ENCODE data around the genes ANO4 and DRAM1.

GRCh38 chr12:98573926-98574223, 19.6 kb upstream of the SLC25A3 start:
- RRBS, result no CpG with 5 or more reads among the region's 3 CpGs

- RRBS, result no CpG with 5 or more reads among the region's 4 CpGs
These were observed 14.6 kb upstream of the SLC25A3 start for GRCh38 chr12:98578801-98579379.

DNA sequence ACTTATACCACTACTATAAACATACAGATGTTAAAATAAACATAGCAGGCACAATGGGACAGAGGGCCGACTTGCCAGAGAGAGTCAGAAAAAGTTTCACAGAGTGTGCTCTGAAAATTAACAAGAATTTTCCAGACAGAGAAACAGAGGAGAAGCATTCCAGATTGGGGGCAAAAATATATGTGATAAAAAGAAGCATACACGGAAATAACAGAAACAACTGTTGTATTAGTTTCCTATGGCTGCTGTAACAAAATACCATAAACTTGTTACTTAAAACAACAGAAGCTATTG, 49.0 kb upstream of the GARIN6 start:
- RRBS, result no CpG with 5 or more reads among the region's 2 CpGs

- RRBS, result no CpG with 5 or more reads among the region's 5 CpGs
These were observed 1.1 kb downstream of the SCYL2 start for GRCh38 chr12:100268053-100268554.

DNA sequence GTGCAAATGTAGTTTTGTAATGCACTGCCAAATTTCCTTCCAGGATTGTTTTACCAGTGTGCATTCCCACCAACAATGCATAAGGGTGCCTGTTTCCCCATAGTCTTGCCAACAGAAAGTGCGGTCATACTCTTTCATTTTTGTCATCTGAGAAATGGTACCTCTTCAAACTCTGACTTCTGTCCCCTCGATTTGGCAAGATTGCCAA, 28.7 kb upstream of the NR1H4 start:
- RRBS, result no CpG with 5 or more reads among the region's 2 CpGs

DNA sequence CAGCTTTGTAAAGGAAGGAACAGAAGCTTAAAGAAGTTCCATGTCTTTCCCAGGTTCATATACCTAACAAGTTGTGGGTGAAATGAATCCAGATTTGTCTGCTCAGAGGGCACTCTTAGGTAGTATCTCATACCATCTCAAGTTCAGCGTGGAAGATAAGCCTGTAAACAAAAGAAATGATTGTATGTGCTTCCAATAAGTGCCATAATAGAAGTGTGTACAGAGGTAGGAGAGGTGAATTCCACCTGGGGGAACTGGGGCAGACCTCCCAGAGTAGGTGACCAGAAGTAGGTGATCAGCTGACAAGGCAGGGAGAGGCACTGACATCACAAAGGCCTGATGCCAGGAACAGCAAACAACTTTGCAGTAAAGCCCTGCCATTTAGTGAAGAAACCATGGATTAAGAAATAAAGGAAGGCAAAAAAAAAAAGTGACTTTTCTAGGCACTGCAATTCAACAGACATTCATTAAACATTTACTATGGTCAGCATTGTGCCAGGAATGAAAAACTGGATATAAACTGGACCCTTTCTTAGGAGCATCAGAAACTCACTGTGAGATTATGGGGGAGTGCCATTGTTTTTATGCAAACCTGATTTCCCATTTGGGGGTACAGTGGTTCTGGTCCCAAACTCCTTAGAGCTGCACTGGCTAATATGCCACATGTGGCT, 31.2 kb downstream of the NR1H4 start:
- RRBS, result no CpG with 5 or more reads among the region's 1 CpG

DNA sequence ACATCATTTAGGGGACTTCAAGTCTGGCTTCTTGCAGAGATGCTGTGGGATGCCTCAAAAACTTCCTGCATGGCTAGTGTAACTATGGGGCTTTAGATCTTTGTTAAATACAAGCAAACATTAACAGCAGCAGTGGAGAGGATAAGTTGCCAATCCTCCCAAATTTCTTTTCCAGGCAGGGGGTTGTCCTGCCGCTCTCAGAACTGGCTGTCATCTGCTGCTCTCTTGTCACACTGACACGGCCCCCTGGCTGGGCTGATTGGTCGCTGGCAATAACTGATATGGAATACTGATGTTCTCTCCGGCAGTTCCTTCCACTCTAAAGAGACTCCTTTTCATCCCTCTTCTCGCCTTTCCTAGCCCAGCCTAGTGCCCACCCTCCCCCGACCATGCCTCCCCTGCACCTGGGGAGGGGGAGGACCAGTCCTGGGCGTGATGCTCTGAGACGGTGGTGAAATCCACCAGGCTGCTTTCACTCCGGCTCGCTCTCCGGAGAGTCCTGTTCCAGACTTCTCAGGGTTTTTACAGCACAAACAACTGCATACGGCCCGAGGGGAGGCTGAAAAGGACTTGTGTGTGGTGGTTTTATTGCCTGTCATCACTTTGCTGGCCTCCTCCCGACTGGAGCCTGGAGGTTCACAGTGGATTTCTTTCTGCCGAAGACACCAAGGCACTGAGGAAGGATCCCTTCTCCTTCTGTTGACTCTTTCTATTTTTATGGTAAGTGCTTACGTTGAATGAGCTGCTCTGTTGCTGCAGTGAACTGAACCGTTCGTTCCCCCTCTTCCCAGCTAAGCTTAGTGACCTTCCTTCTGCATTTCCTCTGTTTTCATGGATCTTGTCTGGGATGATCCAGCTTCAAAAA, at the start of gene ANO4:
Gene ANO4 (plus strand): TSS at position 469 of the 865 bp plus-strand sequence.
- RRBS, result no CpG with 5 or more reads among the region's 18 CpGs

DNA sequence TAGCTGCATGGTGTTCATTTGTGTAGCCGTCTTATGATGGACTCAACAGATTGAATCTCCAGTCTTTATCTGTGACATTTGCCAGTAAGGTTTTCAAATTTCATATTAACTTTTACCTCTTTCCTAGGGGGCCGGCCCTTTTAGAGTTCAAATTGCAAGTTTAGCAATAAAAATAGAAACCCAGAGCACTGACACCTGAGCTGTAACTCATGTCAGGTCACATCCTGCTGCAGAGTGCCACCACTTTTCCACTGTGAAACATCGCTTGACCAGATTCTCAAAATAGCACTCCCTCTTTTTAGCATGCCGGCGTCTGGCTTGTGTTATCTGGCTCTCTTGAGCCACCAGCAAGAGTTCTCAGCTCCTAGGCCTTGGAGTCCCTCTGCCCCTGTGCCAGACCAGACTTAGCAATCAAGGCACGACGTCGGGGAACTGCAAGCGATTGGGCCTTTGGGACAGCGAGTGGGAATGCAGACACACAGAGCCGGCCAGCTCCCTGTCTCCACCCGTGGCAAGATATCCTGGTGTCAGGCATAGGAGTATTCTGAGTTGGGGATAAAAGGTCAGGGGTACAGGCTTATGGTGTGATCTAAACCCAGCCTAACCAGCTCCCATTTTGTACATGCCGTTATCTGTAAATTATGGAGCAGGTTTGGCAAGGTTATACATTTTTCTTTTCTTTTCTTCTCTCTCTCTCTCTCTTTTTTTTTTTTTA, 52.5 kb downstream of the SPIC start:
- RRBS, result no CpG with 5 or more reads among the region's 13 CpGs

DNA sequence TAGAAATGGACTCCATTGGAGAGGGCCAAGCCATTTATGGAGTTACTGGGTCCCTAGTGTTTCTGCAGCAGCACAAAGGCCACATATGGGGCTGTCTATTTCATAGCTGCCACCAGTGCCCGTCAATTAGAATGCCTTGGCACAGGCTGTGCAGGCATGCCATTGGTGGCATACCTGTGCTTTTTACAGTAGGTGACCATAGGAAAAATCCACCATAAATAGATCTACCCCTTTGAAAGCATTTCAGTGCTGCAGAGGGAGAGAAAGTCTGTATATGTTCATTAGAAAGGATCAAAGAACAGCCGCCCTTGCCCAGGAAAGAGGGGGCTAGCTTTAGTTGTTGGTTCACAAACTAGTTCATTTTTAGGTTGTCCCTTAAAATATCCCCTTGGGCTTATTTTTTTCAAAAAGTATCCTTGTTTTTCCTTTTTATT, 13.2 kb downstream of the MYBPC1 start:
- RRBS, result no CpG with 5 or more reads among the region's 2 CpGs

DNA sequence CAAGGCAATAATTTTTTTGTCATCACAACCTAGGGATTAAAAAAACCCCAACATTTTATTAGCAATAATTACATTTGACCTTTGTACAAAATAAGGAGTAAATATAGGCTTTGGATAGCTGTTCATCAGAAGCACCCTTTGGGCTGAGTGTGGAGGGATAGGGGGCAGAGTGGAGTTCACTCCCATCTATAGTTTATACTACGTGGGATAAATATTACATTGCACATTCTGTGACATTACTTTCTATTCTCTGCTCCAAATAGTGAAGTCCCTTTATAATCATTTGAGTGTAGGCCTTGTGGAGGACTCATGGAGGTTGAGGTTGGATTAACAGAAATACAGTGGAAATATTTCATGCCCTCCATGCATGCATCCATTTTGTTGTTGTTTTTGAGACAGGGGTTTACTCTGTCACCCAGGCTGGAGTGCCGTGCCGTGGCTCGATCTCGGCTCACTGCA, 1.3 kb downstream of the CHPT1 start:
- RRBS, result no CpG with 5 or more reads among the region's 5 CpGs

GRCh38 chr12:101713140-101713808, 15.8 kb downstream of the CHPT1 start:
- RRBS, result no CpG with 5 or more reads among the region's 5 CpGs

DNA sequence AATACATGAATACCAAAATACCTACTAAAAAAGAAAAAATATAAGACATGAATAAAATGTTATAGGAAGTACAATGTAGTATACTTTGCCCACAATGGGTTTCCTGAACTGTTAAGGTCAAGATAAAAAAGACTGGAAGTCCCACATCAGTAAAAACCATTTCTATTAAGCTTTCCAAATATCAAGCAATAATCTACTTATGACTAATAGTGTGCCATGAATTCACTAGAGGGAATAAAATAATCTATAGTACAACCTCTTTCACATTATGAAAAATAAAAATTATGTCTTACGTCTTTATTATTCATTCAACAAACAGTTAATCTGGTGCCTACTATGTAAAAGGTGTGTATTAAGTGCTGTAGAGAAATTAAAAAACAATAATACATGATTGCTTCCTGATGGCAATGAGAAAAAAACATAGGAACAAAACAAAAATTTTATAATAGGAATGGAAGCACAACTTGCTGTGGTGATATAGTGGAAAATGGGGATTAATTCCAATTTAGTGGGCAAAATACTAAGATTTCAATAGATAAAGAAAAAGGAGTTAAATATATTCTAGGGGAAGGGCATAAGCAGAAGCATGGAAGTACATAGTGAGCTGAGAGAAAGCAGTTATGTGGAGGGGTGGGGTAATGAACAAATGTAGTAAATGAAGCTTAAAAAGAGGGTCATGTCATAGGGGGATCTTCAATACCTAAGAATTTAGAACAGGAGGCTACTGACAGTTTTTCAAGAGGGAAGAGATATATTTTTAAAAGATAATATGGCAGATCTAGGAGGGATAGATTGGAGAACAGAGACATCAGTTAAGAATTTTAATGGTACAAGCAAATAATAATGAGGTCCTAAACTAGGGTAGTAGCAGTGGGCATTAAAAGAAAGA, 9.7 kb downstream of the SYCP3 start:
- RRBS, result no CpG with 5 or more reads among the region's 1 CpG

GRCh38 chr12:101877081-101877829, at the start of gene DRAM1:
DRAM1 (plus strand) TSS chr12:101877580.
- RRBS, result 3% methylated on average over 39 of the region's 92 CpGs

DNA sequence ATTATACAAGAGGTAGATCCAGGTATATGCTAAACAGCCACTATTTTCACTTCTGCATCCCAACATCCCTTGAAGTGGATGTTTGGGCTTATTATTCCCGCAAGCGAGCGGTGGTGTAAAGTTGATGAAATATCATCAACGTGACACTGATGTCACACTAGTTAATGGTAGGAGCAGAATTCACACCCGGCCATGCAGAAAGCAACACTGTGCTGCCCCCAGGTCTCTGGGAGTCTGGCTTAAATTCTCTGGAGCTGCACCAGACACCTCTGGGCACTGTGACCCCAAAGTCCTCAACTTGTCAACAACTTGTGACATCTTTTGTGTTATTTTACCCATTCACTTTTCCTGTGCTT, 858 bp downstream of the DRAM1 start:
- RRBS, result no CpG with 5 or more reads among the region's 5 CpGs

GRCh38 chr12:102063064-102063589, 1.3 kb upstream of the WASHC3 start:
- RRBS, result no CpG with 5 or more reads among the region's 8 CpGs

DNA sequence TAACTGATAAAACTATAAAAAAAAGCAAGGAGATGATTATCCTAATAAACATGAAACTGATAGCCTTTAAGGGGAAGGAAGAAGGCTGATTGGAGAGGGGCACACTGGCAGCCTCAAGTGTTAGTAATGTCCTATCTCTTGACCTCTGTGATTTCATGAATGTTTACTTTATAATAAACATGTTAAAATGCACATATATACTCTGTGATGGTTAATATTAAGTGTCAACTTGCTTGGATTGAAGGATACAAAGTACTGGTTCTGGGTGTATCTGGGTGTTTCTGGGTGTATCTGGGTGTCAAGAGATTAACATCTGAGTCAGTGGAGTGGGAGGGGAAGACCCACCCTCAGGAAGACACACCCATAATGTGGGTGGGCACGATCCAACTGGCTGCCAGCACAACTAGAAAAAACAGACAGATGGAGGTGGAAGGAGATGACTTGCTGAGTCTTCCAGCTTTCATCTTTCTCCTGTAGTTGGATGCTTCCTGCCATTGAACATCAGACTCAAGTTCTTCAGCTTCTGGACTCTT, 12.0 kb downstream of the NUP37 start:
- RRBS, result no CpG with 5 or more reads among the region's 1 CpG

DNA sequence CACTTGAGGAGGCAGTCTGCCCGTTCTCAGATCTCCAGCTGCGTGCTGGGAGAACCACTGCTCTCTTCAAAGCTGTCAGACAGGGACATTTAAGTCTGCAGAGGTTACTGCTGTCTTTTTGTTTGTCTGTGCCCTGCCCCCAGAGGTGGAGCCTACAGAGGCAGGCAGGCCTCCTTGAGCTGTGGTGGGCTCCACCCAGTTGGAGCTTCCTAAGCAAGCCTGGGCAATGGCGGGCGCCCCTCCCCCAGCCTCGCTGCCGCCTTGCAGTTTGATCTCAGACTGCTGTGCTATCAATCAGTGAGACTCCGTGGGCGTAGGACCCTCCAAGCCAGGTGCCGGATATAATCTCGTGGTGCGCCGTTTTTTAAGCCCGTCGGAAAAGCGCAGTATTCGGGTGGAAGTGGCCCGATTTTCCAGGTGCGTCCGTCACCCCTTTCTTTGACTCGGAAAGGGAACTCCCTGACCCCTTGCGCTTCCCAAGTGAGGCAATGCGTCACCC, 115.5 kb upstream of the PMCH start:
- RRBS, result no CpG with 5 or more reads among the region's 22 CpGs

DNA sequence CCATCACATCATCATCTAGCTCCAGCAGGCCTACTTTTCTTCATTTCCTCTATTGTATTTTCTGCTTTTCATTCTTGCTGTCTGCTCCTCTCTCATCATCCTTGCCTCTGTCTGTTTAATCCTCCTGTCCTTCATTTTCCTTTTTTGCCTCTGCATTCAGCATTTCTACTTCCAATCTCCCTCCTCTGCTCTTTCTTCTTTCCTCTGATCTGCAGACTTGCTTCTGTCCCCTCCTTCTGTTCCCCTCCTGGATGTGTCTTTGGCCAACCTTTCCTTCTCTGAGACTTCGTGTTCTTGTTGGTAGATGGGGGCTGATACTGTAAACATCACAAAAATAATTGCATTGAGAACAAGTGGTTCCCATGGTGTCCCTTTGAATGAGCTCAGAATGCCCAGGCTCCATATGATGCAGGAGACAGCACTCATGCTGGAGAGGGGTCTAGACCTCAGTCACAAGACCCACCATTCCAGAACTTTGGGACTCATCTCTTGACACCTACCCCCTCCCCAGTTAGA, 62.6 kb downstream of the IGF1 start:
- RRBS, result no CpG with 5 or more reads among the region's 1 CpG

GRCh38 chr12:102454292-102454795, 26.0 kb downstream of the IGF1 start:
- RRBS, result no CpG with 5 or more reads among the region's 2 CpGs

DNA sequence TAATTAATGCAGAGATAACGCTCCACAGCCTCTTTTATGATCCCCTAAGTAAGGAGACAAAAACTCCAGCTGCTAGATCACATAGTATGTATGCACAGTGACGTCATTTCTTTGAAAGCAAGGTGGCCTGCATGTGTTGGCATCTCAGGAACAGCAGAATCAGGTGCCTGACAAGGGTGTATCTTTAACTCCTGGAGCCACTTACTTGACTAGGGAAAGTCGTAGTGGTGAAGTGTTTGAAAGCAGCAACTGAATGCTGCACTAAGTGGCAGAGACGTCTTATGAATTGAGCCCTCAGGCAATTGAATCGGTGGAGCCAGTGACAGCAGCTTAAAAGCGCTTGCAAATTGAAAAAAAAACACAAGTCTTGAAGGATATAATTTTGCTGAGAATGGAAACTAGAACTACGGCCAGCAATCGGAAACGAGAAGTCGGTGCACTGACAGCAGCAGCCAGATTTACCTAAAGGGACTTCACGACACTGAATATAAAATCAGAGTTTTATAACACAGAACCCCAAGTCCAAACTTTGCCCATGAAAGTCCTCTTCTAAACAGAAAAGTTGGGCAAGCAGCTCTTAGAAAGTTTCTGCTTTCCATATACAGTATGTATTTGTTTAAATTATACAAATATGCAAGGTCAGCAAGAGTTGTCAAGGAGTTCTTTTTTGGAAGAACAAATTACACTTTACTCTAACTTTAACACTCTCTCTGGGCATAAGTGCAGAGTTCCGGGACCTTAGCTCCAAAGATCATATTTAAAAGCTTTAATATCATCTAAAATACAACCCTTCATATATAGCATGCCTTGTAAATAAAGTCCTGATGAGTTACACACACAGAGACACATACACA, 1.1 kb downstream of the IGF1 start:
- RRBS, result no CpG with 5 or more reads among the region's 12 CpGs